Left cardiac atrium (tissue), 1 donor: ENCODE data around the gene CHID1.

GRCh38 chr11:849223-850119 lies 6.8 kb downstream of the TSPAN4 start:
- PRO-cap, result no peak

DNA sequence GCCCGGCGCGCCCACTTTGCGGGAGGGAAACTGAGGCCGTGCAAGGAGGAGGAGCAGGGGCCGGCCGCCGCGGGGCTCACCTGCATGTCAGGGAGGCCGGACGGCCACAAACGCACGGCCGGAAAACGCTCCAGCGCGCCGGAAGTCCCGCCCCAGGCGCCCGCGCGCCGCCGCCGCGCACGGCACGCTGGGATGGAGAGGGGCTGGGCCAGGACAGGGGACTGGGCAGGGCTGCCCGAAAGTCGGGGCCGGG lies at the start of gene CHID1:
Gene CHID1, minus strand, starts transcription at position 116 of the 253 bp plus-strand sequence.
- PRO-cap, result bidirectional peak, plus-strand start at position 211 of the sequence, minus-strand start at position 108 of the sequence

DNA sequence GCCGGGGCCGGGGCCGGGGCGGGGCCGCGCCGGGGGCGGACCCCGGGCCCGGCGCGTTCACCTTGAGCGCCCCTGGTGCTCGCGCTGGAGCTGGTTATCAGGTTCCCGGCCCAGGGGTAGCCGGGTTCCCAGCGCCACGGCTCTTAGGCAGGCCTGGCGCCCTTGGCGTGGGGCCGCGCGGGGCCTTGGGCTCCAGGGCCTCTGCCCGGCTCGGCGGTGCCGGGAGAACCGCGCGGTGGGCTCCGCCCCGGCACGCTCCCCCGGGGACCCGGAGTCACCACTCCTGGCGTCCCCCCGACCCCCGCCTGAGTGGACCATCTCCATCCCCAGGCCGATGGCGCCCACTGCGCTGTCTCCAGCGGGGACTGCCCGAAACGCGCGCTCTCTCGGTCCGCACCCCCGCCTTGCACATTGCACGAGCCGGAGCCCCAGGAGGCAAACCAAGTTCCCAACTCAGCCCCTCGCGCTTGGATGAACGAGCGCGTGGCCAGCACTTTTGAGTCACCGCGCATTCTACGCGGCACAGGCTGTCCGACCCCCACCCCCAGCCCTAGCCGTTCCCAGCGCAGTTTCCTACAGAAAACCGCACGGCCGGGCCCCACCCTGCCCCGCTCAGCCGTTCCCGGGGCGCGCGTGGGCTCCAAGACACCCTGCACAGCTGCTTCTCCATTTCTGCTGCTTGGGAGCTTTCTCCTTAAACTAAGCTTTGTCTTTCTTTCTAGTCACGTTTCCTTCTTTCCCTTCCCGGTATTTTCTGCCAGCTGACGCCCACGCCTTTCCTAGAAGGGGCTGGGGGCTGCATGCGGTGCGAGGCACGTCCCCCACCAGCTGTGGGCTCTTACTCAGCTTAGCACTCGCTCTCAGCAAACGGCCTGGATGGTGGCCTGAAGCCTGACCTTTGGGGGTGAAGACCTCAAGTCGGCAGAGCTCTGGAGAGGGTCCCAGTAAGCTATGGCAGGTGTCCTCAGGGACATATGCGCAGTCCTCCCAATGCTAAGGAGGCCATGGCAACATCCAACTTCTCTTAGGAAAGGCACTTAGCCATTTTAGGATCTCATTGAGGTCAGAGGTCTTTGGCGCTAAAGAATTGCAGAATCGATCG lies 689 bp upstream of the CHID1 start:
- PRO-cap, result no peak

- PRO-cap, result no peak
Measured at GRCh38 chr11:970258-970867, 44.7 kb downstream of the AP2A2 start.

DNA sequence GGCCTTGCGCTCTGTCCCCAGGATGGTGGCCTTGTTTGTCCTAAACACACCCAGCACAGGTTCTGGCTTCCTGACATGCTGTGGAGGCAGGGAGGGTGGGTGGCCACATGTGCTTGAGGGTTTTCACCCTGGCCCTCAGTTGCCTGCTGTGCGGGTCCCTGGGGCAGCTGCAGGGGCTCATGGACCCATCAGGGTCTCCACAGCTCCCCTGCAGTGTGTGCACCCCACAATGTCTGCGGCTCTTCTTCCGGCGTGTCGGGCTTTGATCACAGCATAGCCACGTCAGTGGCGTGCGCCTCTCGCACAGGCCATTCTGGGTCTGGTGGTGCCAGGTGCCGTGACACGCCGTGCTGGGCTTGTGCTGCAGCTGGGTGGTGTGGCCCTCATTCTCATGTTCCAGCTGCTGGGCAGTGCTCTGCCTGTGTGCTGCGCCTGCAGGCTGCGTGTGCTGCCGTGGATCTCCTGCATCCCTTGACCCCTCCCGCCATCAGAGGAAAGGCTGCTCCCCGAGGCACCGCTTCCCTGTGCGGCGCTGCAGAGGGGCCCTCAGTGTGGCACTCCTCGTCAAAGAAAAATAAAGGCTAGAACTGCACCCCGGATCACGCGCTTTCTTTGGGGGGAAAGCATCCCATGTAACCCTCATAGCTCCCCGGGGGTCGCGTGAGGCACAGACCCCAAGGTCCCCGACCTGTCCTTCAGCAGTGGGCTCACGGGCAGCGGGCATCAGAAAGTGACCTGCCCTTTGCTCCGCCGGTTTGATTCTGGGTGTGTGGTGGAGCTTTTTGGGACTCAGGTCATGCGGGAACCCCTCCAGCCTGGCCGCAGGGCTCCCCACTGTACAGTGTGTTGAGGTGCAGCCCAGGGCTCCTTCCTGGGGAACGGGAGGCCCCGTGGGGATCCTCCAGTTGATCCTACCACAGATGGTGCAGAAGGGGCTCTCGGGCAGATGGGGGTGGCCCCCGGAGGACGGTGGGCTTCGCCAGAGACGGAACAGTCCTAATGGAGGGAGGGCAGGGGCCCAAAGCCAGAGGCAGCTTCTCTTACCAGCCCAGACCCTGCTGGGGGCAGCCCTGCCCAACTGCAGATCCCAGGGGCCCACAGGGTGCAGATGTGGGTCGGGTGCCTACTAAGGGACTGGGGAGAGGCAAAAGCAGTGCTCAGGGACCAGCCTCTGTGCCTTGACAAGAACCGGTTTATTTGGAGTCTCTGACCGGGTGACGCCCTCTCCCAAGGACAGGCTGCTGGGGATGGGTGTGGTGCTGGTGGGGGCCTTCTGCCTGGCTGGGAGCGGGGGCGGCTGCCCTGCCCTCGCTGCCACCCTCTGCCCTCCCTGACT lies 24.4 kb downstream of the MUC6 start:
- PRO-cap, result no peak

DNA sequence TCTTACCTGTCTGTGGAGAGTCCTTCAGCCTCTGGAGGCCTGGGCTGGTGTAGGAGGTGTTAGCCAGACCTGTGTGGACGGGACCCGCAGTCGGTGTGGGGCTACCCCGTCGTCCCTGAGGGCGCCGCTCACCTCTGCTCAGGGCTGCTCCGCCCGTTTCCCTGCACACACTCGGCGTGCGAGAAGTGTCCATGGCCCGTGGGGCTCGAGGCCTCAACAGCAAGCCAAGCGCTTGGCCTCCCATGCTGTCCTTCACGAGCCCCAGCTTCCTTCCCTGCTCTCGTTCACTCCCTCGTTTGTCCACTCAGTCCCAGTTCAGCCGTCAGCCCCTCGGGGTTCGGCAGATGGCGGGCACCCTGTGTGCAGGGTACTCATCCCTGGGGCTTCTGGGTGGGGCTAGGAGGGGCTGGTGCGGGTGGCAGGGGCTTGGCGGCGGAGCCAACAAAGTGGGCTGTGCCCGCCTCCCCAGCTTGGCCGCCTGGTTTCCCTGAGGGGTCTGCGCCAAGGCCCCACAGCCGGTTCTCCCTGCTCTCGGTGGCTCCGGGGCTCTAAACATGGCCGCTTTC lies 3.4 kb downstream of the MUC6 start:
- PRO-cap, result no peak

GRCh38 chr11:1054823-1055172 lies 18.3 kb upstream of the MUC6 start:
- PRO-cap, result no peak

- PRO-cap, result no peak
Measured at GRCh38 chr11:1112863-1113227, 44.9 kb upstream of the MUC5AC start.

DNA sequence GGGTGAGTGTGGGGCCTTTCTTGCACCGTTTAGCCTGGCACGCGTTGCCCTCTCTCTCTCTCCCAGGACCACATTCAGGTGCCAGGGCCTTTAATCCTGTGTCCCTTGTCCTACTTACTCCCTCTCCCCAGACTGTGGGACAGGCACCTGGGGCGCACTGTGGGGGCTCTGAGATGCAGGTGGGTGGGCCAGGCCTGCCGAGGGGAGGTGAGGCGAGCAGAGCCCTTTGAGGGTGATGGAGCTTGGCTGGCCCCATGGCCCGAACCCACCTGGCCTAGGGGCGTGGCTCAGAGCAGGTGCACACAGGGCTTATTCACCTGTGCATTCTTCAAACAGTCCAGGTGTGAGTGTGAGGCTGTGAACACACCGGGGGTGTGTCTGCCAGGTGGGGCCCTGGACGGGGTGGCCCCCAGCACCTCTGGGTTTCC lies 9.1 kb upstream of the MUC5AC start:
- PRO-cap, result no peak

GRCh38 chr11:1150713-1151471 lies 6.9 kb upstream of the MUC5AC start:
- PRO-cap, result no peak

- PRO-cap, result no peak
Measured at GRCh38 chr11:1203390-1204276, 19.2 kb upstream of the MUC5B start.

DNA sequence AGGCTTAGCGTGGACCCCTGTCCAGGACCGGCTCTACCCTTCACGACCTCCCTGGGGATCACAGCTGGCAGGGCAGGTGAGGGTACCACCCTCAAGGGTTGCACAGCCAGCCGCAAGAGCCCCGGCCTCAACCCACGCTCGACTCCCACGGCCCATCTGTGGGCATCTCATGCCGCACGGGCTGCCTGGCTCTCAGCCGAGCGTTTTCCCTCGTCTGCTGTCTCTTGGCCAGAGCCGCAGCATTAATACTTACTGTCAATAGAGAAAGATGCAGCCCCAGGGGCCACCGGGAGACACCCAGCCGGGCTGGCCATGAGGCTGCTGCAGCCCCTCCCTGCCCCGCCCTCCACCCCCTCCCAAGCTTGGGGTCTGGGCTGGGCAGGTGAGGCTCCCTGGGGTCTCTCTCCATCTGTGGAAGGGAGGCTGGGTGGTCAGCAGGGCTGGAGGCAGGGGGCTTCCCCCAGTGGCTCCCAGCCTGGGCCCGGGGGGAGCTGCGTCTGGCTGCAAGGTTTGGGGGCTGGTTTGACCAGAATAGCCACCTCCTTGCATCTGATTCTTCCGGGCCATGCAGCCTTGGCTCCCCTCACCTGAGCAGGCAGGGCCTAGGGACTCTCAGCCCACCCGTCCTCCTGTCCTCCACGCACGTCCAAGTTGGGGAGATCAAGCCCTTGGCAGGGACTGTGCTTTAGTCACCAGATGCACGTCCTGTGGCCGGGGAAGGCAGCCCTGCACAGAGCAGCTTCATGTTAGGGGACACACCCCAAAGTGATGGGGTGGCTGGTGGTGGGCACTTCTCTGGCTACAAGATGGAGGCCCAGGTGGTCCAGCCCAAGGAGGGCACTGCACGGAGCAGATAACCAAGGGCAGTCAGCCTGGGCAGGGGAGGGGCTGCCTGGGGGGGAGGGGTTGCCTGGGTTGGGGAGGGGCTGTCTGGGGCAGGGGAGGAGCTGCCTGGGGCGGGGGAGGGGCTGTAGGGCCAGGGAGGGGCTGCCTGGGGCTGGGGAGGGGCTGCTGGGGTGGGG lies 1.0 kb downstream of the MUC5B start:
- PRO-cap, result no peak

GRCh38 chr11:1356654-1357195 lies 33.0 kb upstream of the BRSK2 start:
- PRO-cap, result no peak

DNA sequence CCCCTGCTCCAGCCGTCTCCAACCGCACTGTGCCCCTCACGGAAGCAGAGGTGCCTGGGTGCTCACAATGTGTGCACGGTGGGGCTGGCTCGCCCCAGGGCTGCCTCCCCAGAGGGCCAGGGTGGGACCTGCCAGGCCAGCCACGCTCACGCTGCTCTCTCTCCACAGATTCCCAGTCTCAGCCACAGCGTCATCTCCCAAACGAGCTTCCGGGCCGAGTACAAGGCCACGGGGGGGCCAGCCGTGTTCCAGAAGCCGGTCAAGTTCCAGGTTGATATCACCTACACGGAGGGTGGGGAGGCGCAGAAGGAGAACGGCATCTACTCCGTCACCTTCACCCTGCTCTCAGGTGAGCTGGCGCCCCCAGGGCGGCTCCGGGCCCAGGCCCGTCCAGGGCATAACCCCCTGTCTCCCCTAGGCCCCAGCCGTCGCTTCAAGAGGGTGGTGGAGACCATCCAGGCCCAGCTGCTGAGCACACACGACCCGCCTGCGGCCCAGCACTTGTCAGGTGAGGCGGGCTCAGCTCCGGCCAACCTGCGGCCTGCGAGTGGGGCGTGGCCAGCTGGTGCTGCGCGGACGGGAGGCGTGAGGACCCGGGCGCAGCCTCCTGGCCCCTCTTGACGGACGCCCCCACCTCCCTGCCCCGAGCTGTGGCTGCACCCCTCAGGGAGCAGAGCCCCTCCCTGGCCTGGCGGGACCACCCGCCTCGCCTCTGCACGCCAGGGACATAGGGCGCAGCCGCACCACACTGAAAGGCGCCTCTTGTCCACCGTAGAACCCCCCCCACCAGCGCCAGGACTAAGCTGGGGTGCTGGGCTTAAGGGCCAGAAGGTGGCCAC lies 30.2 kb downstream of the MOB2 start:
- PRO-cap, result no peak

GRCh38 chr11:1567102-1568204 lies 4.6 kb downstream of the DUSP8 start:
- PRO-cap, result no peak

DNA sequence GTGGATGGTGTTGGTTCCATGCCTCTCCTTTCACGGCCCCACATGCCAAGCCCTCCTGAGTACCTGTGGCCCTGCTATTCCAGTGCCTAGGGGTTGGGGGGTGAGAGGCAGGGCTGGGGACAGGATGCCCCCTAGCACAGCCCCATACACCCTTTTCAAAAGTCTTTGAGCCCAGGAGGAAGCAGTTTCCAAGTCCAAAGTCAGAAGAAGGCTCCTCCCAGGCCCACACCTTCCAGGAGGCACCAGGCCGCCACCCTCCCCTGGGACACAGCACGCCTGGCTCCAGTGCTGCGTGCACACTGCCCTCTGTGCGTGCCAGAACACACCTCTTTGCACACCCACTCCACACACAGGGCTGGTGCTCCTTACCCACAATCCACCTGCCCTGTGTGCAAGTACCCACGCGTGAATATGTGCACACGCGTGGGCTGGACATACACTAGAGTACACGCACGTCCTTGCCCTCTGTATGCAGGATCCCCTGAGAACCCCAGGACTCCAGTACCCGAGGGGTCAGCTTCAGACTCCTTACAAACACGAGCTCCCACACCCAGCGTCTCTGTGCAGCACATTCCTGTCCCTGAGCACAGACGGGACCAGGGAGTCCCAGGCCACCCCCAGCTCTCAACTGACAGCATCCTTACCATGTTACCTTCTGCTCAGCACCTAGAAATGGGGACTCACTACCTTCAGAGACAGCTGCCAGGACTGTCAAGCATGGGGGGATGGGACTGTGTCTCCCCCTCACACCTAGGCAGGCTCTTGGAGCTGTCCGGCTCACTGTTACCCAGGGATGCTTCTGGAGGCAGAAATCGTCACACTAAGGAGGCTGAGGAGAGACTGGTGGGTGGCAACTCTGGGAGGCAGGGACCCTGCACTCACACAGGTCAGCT lies 2.8 kb downstream of the DUSP8 start:
- PRO-cap, result no peak

GRCh38 chr11:1589082-1589644 lies 4.1 kb upstream of the KRTAP5-1 start:
- PRO-cap, result no peak

DNA sequence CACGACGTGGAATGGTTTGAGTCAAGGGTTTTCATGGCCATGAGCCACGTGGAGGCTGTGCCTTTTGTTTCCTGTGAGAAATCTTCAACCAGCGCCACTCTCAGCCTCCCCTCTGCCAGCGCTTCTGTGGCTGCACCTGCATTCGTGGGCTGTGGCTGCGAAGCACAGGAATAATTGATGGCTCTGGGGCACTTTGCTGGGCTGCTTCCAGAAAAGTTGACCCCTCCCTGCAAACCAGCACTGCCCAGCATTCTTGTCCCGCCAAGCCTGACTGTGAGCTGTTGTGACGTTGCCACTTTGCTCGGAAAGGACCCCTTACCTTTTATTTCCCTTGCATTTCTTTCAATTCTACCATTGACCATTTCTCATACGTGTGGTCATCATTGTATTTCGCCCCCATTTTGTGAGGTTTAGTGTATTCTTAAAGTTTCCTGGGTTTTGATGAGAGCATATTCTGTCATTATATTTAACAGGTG lies 8.4 kb upstream of the KRTAP5-6 start:
- PRO-cap, result no peak

DNA sequence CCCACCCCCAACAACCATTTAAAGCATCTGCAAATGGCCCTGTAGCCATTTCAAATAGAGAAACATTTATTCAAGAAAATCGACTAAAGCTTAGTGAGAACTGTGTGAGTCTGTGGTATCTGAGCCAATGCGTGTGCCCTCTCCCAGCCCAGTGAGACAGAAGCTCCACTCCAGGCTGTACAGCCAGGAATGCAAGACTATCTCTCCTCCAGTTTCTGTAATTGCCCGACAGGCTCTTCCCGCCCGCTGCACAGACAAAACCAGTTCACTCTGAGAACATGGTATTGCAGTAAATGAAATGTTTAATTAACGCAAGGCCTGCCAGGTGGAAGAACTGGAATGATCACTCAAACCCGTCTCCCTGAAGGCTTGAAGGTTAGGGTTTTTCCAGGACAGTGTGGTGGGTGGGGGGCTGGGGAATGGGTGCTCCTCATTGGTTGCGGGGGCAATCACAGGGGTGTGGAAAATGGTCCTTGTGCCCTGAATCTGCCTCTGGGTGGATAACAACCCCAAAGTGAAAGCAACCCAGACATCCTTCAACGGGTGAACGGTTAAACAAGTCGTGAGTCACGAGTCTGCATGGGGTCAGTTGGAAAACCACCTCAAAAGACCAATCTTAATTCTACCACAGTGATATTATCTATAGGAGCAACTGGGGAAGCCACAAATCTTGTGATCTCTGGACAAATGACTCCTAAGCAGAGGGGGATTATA lies 8.5 kb downstream of the KRTAP5-6 start:
- PRO-cap, result no peak

GRCh38 chr11:1755503-1756202 lies 5.3 kb upstream of the IFITM10 start:
- PRO-cap, result no peak